ENCODE measurements around a stretch of chr12.

GRCh38 chr12:113296815-113297706, 37.8 kb downstream of the SLC8B1 start:
- RAMPAGE, long total RNA, result no peak
- RRBS, result no CpG with 5 or more reads among the region's 25 CpGs

GRCh38 chr12:113389968-113390681, 13.6 kb downstream of the SDS start:
- RAMPAGE, long total RNA, result no peak
- RRBS, result no CpG with 5 or more reads among the region's 4 CpGs

DNA sequence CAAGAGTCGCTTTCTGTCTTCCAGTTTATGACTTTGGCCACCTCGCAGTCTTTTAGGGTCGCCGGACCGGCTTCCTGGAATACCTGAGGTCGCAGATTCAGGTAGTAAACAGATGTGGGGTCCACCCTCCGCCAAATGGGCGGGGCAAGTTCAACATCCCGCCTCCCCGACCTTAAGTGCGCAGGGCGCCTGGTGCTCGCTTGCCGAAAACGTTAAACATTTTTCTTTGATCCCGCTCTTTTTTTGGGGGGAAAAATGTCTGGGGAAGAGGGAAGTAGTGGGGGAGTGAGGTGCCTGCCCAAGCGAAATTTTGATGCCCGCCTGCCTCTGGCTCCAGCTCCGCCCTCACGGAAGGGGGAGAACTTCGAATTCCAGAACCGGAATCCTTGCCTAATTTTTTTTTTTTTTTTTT, 73.9 kb upstream of the TBX5 start:
- RAMPAGE, long total RNA, result no peak
- RRBS, result no CpG with 5 or more reads among the region's 22 CpGs

DNA sequence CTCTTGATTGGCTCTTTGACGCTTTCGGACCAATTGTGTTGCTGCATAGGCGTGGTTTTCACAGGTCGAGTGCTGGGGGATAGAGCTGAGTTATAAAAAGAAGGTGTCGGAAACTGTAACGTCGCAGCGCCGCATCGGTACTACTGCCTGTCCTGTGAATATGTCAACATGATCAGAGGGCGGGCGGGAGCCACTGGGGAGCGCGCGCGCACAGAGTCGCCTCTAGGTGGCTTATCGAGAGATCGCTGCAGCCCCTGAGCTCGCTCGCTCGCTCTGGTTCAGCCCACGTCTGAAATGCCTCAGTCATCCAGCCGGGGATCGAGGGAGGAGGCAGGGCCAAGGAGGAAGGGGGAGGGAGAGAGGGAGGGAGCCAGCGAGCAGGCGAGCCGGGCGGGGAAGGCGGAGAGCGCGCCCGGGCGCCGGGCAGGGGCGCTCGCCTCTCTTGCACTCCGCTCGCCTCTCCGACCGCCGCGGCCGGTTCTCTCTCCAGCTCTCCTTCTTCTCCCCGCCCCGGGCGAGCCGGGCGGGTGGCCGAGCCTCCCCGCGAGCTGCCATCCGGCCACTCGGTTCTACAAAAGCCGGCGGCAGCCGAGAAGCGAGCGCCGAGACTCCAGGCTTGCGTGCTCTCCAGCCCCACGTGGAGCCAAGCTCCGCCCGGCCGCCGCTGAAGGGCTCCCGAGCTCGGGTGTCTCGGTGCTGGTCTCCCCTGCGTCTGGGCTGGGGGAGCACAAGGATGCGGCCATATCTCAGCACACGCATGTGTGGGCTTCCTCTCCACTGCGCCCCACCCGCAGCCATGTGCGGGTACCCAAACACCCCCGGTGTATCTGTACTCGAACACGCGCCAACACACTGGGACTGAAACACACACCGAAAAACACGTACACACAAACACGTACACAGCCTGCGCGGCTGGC, 513 bp upstream of the TBX3 start:
- RAMPAGE, long total RNA, result no peak
- RRBS, result 4% methylated on average over 27 of the region's 84 CpGs

- RAMPAGE, long total RNA, result no peak
- RRBS, result no CpG with 5 or more reads among the region's 6 CpGs
Measured at GRCh38 chr12:114702973-114703666, 19.1 kb upstream of the TBX3 start.

GRCh38 chr12:115103882-115104484, 420.0 kb upstream of the TBX3 start:
- RAMPAGE, long total RNA, result no peak
- RRBS, result no CpG with 5 or more reads among the region's 8 CpGs

DNA sequence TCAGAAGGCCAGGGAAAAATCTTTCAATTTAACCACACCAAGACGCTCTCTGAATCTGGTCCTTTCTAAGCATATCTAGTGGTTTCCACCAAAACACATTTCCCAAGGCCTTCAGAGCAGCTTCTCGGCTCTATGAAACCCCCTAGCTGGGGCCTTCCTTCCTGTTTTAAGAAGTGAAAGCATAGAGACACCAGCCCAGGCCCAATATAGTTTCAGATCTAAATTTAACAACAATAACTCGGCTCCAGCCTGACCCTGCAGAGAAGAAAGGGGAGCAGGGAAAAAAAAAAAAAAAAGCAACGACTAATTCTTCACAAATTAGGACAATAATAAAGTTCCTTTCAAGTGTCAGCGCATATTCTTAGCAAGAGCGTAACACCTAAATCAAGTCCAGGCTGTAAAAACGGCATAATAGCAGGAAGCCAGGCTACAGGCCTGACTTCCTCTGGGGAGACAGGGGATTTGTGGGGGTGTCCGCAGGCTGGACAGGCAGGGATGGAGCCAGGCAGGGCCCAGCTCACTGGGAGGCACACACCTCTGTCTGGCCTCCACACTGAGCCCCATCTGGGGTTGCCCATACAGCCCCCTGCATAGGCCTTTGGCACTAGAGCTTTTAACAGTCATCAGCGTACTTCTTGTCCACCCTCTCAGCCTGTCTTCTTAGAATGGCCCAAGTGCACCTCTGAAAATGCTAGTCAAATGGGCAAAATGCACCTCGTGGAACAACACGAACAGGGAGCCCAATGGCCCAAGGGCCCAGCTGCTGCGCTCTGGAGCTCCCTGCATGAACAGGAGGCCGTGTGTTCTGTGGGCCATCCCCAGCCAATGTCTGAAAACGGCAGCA, 773.0 kb downstream of the MED13L start:
- RAMPAGE, long total RNA, result no peak
- RRBS, result no CpG with 5 or more reads among the region's 14 CpGs

GRCh38 chr12:115835856-115836158, 441.7 kb downstream of the MED13L start:
- RAMPAGE, long total RNA, result no peak
- RRBS, result no CpG with 5 or more reads among the region's 8 CpGs

DNA sequence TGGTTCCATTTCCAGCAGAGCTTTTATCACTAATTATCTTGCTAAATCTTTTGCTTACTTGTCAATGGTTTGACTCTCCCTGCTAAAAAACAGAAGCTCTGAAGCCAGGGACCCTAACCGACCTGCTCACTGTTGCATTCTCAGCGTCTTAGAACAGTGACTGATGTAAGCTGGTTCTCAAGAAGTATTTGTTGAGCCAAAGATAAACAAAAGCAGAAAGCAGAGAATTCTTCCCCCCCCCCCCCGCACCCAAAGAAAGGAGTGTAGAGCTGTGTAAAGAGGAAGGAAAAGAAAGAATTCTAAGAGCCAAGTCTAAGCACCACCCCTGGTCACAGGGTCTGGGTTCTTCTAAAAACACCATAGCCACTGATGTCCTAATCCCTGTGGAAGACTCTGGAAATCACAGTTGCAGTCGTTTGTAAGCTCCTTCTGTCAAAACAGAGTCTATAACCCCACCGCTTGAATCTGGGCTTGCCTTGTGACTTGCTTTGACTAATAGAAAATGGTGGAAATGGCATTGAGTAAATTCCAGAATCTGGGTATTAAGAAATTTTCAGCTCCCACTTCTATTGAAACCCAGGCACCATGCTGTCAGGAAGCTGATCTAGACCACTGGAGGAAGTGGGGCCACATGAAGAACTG, 385.7 kb downstream of the MED13L start:
- RAMPAGE, long total RNA, result no peak
- RRBS, result no CpG with 5 or more reads among the region's 5 CpGs

DNA sequence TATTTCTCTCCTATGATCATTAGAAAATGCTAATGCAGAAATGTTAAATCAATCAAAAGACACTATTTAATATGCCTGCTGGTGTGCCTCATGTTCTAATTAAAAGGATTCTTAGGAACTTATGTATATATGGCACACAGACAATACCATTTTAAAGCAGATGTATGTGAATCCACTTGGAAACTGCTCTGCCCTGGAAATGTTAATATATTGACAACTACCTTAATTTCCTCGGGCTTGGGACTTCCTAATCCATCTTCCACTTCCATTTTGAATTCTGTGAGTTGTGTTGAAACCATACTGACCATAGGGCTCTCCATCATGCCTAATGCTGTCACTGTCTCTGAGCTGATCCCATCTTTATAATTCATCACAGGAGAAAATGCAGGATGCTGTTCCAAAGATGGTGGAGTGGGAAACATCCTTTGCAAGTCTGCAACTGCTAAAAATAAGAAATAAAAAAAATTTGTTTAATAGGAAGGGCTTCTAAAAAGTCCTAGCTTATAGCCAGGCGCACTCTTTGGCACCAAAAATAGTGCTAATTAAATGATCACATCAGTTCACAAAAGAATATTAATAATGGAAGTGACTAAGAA, 280.6 kb downstream of the MED13L start:
- RAMPAGE, long total RNA, result no peak
- RRBS, result no CpG with 5 or more reads among the region's 2 CpGs

- RAMPAGE, long total RNA, result no peak
- RRBS, result no CpG with 5 or more reads among the region's 6 CpGs
Measured at GRCh38 chr12:116083462-116084291, 193.8 kb downstream of the MED13L start.

DNA sequence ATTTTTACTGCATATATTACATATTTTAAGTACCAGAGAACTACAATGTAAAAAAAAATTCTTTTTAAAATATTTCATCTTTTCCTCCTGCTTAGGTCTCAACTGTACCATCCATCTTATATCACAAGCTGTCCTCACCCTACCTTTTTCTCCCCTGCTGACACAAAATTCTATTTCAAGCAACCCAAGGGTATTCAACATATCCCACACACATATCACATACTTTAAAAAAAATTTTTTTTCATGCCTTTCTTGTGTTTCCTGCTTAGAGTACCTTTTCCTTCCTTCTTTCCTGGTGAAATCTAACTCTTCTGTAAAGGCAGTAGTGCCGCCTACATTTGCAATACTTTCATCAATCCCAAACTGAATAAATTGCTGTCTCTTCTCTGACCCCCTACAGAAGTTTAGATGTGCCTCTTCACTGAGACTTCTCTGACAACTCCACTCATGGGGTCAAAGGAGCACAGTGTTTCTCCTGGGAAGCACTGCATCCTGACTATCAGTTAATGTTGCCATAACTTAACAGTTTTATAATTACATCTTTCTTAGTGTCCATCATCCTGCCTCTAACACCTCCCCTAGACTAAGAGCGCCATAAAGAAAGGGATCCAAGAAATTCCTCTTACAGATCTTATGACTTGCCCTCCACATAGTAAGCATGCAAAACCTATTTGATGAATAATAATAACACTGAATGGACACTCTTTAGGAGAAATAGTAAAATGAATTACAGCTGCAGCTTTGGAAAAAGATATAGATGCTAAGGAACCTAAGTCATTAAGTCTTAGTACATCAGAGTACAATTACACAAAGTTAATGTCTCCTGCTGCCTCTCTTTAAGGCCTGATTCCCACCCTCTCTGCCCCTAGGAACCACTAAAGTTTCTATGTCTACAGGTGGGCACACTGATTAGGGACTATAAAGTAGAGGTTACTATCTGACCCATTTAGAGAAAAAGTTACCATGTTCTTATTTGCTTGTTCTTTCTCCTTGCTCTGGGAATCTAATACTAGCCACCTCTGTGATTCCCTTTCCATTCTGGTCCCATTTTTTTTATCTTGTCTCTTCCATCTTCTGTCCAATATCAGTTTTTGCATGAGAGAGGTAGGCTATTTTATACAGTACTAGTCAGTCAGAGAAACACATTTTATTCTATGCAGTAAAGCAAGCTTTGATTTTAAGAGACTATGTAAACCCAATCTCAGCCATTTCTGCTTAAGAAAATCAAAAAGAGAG, 79.0 kb downstream of the MED13L start:
- RAMPAGE, long total RNA, result no peak
- RRBS, result no CpG with 5 or more reads among the region's 2 CpGs

DNA sequence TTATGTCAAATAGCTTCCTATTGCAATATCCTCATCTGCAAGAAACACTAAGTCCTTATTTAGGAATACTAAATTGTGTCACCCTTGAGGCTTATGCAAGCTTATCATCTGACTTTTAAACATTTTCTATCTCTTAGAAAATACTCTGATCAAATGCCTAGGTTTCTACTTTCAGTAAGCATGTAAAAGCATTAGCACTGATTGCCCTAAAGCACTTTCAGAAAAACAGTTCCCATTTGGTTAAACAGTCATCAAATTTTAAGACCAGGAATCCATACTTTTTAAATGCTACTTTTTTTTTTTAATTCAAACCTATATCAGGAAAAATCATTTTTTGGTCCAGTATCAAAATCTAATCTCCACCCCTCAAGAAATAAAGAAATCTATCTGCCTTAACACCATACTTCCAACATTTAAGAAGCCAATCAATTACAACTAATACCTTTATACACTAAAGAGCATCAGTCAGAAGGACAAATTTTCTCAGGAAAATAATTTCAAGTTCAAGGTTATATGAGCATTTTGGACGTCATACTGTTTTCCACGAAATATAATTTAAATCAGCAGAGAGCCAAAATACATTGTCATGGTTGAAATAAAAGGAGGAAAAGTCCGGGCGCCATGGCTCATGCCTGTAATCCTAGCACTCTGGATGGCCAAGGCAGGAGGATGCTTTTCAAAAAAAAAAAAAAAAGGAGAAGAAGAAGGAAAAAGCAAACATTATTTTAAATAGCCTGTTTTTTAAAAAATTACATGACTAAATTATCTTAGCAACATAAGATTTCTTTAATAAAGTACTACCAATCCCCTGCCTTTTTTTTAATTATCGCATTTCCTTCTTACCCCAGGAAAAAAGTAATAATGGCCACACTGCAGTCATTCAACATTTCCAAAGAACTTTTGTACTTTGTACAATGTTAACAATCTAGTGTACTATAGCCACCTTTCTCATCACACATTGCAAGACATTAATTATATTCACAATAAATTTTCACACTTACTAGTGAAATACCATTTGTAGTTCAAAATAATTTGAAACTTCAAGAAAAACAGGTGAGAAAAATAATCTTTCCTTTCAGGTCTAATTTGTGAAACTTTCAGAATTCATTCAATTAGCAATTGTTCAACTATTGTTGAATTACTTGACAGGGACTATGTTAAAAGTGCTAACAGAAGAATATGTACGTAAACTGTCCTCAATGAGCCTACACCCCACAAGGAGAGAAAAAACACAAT, 77.7 kb downstream of the MED13L start:
- RAMPAGE, long total RNA, result no peak
- RRBS, result no CpG with 5 or more reads among the region's 6 CpGs

GRCh38 chr12:116276532-116277481, 686 bp downstream of the MED13L start:
- RAMPAGE, long total RNA, result no peak
- RRBS, result under 1% methylated on average over 42 of the region's 114 CpGs

GRCh38 chr12:116318023-116319227, 40.9 kb upstream of the MED13L start:
- RAMPAGE, long total RNA, result no peak
- RRBS, result no CpG with 5 or more reads among the region's 44 CpGs

- RAMPAGE, long total RNA, result no peak
- RRBS, result no CpG with 5 or more reads among the region's 18 CpGs
Measured at GRCh38 chr12:116385545-116386287, 108.2 kb upstream of the MED13L start.

- RAMPAGE, long total RNA, result no peak
- RRBS, result no CpG with 5 or more reads among the region's 6 CpGs
Measured at GRCh38 chr12:116411011-116411373, 133.5 kb upstream of the MED13L start.

- RAMPAGE, long total RNA, result no peak
- RRBS, result no CpG with 5 or more reads among the region's 3 CpGs
Measured at GRCh38 chr12:116558414-116558740, 804 bp upstream of the MAP1LC3B2 start.

- RAMPAGE, long total RNA, result no peak
- RRBS, result no CpG with 5 or more reads among the region's 24 CpGs
Measured at GRCh38 chr12:116591911-116593176, 33.2 kb downstream of the MAP1LC3B2 start.

DNA sequence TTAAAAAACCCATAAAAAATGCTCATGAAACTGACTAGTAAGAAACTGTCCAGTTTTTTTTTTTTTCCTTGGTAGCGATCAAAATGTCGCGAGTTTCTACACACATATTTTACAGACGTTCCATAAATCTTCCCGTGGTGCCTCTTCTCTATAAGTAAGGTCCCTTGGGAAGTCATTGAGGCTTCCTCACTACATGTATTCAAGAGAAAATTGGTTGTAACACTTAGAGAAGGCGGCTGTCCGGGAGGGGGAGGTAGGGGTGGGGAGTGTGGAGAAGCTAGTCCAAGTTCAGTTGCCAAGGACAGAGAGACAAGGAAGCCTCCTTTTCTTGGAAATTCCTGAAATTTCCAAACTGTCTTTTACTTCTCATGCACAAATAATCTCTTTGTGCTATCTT, 44.9 kb downstream of the MAP1LC3B2 start:
- RAMPAGE, long total RNA, result no peak
- RRBS, result no CpG with 5 or more reads among the region's 7 CpGs

Measured in epithelial cell of proximal tubule (primary cell).